GM19240 (cell line): ENCODE measurements around the genes TPSD1, BAIAP3 and MEIOB.

DNA sequence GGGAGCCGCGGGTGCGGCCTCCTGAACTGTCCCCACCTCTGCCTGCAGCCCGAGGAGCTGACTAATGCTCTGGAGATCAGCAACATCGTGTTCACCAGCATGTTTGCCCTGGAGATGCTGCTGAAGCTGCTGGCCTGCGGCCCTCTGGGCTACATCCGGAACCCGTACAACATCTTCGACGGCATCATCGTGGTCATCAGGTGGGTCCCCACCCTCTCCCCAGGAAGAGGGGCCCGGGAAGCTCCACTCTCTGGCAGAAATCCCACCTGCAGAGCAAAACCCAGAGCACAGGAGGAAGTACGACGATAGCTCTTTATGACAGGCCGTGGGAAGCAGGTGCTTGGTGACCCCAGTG lies 20.0 kb downstream of the TPSG1 start:
- RRBS: 63% methylated on average over 6 of the region's 15 CpGs

GRCh38 chr16:1210794-1211270 lies 14.2 kb downstream of the TPSG1 start:
- RRBS: 88% methylated on average over 3 of the region's 25 CpGs

DNA sequence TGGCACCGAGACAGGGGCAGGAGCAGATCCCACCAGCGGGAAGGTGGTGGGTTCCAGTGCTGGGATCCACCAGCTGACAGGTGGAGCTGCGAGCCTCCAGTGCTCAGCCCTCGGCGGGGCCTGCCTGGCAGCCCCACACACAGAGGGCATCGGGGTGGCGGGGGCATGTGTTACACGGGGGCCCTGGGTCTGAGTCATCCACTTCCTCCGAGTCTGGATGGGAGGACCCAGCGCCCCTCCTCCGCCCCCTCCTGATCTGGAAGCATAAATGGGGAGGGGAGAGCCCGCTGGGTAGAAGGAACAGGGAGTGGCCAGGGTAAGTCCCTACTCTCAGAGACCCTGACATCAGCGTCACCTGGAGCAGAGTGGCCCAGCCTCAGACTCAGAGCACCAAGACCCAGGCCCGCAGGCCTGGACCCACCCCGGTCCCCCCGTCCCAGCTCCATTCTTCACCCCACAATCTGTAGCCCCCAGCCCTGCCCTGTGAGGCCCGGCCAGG lies at the start of gene TPSD1:
Gene TPSD1, plus strand, starts transcription at position 294 of the 499 bp plus-strand sequence.
- RRBS: no CpG with 5 or more reads among the region's 17 CpGs

- RRBS: 100% methylated on average over 2 of the region's 21 CpGs
Observed at GRCh38 chr16:1315069-1315435, 5.6 kb downstream of the UBE2I start.

DNA sequence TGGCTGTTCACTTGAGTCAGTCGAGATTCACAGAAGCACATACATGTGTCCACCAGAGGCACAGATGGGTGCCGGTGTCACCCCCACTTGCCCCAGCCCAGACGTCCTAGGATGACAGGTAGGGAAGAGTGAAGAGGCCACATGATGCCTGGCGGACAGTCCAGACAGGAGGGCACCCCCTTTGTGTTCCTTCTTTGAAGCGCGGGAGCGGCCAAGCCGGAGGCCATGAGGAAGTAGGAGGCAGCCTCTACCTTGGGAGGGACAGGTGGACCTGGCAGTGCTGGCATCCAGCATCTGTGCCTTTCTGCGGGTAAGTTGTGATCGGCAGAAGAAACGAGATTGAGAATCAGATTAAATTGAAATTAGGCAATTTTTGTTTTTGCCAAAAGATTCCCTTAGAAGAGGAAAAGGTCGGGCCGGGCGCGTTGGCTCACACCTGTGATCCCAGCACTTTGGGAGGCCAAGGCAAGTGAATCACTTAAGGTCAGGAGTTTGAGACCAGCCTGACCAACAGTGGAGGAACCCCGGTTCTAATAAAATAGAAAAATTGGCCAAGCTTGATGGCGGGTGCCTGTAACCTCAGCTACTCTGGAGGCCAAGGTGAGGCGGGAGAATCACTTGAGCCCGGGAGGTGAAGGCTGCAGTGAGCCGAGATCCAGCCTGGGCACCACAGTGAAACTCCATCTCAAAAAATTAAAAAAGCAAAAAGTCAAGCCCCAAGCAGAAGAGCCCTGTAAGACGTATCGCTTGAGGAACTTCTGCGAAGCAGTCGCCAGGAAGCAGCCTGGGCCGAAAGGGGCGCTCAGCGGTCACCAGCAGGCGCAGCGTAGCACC lies 9.1 kb downstream of the UBE2I start:
- RRBS: 95% methylated on average over 1 of the region's 29 CpGs

DNA sequence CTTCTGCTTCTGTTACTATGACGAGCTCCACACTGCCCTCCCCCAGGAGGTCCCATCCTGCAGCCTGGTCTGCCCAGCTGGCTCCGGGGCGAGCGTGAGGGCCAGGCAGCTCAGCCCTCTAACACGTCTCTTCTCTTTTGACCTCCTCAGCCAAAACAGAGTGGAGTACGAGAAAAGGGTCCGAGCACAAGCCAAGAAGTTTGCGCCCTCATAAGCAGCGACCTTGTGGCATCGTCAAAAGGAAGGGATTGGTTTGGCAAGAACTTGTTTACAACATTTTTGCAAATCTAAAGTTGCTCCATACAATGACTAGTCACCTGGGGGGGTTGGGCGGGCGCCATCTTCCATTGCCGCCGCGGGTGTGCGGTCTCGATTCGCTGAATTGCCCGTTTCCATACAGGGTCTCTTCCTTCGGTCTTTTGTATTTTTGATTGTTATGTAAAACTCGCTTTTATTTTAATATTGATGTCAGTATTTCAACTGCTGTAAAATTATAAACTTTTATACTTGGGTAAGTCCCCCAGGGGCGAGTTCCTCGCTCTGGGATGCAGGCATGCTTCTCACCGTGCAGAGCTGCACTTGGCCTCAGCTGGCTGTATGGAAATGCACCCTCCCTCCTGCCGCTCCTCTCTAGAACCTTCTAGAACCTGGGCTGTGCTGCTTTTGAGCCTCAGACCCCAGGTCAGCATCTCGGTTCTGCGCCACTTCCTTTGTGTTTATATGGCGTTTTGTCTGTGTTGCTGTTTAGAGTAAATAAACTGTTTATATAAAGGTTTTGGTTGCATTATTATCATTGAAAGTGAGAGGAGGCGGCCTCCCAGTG lies 8.7 kb upstream of the BAIAP3 start:
- RRBS: 67% methylated on average over 2 of the region's 29 CpGs

DNA sequence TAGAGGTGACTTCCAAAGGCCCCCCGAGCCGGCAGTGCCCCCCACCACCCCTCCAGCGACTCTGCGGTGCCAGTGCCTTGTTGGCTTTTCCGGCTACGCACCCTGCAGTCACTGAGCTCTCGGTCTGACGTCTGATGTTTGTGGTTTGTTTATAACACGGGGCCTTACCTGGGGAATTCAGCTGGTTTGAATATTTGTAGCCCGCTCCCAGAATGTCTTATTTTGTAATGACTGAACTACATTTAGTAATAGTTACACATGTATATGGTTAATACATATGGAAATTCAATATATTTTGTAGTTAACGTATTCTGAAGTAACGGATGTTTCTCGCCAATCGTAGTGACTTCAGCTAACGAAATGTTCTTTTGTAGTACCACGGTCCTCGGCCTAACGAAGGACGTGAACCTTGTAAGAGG lies 7.0 kb upstream of the BAIAP3 start:
- RRBS: 65% methylated on average over 4 of the region's 19 CpGs

- RRBS: 2% methylated on average over 13 of the region's 46 CpGs
Observed at GRCh38 chr16:1333398-1333755, at the start of gene BAIAP3. Gene BAIAP3 (plus strand): TSS chr16:1333645.

DNA sequence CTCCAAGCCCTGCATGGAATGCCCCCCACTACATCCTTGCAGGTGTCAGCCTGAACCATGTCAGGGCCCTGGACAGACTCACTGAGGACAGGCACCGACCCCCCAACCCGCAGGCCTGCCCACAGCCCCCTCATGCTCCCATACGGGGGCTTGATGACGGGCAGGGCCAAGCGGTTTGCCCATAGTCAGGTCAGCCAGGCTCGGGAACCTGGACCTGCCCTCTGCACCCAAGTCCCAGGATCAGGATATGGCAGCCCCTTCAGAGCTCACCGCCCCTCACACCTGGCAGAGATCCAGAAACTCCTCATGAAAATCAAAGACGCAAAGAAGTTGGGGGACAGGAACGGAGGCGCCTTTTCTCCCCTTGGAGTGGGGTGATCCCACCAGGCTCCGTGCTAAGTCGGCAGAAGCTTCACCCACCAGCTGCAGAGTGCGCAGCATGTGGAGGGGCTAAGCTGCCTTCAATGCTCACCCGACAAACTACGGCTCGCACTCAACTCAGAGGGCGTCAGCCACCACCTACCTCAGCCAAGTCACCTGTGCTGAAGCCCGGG lies 26.5 kb downstream of the GNPTG start:
- RRBS: 92% methylated on average over 1 of the region's 18 CpGs

DNA sequence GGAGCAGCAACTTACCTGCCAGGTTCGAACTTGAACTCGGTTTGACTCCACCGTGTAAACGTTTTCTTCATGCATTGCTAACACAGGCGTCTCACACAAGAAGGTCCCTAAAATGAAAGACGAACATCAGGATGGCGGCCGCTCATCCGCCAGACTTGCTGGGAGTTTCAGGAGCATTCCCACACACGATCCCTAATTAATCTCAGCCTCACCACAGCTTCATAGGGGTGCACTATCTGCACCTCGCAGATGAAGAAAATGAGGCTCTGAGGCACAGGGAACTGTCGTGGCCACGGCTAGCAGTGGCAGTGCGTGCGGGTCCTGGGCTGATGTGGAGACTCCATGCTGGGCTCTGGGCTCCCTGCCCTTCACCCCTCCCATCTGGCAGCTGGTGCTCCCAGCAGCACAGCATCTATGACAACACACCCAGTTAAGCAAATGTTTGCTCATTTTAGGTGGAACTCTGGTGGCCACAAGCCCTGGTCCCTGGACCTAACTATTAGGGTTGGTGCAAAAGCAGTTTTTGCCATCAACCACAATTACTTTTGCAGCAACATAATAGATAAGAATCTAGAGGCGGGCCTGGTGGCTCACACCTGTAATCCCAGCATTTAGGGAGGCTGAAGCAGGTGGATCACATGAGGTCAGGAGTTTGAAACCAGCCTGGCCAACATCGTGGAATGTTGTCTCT lies 31.0 kb downstream of the IFT140 start:
- RRBS: no CpG with 5 or more reads among the region's 17 CpGs

GRCh38 chr16:1591974-1592869 lies 19.6 kb downstream of the IFT140 start:
- RRBS: 80% methylated on average over 4 of the region's 30 CpGs

DNA sequence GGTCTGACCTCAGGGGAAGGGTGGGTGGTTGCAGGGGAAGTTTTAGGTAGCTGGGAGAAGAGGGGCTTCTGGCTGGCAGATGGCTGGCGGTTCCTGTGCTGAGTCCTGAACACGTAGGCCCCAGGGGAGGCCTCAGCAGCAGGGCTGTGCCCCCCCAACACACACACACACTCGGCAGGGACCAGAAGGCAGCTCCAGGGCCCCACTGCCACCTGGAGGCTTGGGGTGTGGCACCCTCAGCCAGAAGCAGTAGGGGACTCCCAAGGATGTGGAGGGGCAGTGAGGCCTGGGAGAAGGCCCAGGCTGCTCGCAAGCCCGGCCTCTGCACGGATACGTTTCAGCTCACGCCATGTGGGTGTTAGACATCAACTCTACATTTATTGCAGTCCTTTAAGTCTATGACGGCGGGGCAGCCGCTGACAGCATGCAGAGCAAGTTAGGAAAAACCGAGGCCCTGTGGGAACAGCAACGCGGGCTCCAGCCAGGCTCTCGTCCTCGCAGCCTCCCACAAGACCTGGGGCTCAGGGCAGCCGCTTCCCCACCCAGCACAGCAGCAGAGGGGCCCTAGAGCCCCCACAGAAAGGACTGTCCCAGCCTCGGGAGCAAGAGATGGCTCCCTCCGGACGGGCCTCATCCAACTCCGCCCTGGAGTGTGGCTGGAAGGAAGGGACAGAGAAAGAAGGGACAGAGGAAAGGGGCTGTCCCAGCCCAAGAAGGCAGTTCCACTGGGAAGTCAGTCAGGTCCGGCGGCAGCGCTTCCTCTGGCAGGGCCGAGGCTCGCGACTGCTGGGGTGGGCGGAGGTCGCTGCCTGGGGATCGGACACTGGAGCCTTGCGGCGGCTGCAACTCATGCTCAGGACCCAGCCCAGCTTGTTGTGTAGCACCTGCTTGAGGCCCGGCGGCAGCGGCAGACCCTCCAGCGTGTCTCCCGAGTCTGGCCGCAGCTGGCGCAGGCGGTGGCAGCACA lies 3.7 kb upstream of the MRPS34 start:
- RRBS: no CpG with 5 or more reads among the region's 40 CpGs

DNA sequence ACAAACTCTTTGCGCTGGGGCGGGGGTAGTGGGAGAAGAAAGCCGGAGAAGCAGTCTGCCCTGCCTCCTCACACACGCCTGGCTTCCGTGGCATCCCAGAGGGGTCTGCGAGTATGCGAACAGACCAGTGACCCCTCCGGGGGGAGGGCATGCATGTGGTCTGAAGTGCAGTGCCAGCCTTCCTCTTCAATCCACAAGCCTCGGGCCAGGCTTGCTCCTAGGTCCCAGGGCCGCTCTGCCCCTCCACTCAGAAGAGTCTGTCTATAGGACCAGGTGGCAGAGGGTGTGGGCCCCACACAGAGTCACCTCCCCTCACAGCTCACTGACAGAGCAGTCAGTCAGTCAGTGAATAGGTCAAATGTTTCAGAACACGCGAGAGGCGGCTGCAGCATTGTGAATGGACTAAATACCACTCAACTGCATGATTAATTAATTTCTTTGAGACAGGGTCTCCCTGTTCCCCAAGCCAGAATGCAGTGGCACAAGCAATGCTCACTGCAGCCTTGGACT lies 14.2 kb upstream of the IGFALS start:
- RRBS: 96% methylated on average over 5 of the region's 13 CpGs

- RRBS: no CpG with 5 or more reads among the region's 11 CpGs
Observed at GRCh38 chr16:1825801-1826015, 917 bp downstream of the HAGH start.

DNA sequence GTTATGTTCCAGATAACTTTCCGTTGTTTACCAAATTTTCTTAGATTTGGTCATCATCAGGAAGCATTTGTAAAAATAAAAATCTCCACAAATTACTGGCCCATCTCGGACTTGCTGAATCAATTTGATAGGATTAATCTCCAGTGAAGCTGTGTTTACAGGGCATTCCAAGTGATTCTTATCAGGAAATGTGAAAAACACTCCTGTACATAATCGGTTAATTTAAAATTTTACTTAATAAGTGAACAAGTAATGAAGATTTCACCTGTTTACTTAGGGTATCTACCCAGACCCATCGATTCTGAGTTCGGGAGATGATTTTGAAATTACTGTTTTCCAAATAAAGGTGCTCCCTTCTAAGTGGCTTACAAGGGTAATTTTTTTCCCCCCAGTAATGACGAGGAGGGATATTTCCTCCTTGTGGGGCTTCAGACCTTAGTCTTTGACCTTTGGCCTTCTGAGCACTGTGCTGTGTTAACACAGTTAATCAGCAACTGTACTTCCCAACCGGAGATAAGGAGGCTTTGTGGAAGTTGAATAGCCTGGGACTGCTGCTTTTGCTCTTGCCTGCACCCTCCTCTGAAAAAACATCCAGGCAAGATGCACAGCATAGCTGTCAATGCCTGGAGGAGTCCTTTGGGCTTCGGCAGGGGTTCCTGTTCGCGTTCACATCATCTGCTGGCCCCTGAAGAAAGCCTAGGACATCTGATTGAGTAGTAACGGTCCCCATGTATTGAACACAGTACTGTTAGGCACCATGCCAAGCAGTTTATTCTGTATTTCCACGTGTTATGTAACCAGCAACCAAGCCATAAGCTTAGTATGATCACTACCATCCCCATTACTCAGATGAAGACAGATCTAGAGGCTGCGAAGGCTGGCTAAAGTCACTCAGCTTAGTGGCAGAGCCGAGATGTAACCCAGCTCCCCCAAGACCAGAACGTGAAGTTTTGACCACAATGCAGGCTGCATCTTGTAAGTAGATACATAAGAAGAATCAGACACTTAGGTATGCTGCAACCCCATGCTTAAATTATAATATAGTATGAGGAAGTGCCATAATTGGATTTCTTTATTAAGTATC lies 1.9 kb downstream of the FAHD1 start:
- RRBS: no CpG with 5 or more reads among the region's 15 CpGs

DNA sequence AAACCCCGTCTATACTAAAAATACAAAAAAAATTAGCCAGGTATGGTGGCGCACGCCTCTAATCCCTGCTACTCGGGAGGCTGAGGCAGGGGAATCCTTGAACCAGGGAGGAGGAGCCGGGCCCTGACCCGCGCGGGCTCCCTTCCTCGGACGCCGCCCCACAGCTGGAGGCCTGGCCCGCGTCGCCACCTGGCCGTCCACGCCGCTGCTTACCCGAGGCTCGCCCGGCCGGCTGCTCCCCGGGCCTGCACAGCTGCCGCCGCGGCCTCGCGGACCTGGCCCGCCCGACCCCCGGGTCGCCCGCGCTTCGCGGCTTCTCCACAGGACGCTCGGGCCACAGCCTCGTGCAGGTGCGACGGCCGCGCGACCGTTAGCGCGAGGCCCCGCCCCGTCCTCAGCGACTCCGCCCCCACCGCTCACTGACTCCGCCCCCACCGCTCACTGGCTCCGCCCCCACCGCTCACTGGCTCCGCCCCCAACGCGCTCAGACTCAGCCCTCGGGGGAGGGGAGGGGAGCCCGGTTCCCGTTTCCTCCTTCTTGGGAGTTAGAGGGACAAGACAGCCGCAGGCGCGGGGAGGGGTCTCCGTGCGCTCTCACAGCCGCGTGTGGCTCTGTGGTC lies at the start of gene MEIOB:
Gene MEIOB, minus strand, starts transcription at position 385 of the 620 bp plus-strand sequence.
- RRBS: 50% methylated on average over 9 of the region's 68 CpGs

GRCh38 chr16:1923387-1924155 lies 5.4 kb upstream of the HS3ST6 start:
- RRBS: no CpG with 5 or more reads among the region's 25 CpGs

- RRBS: 0% methylated on average over 2 of the region's 18 CpGs
Observed at GRCh38 chr16:2003965-2004224, 14.1 kb downstream of the SYNGR3 start.

DNA sequence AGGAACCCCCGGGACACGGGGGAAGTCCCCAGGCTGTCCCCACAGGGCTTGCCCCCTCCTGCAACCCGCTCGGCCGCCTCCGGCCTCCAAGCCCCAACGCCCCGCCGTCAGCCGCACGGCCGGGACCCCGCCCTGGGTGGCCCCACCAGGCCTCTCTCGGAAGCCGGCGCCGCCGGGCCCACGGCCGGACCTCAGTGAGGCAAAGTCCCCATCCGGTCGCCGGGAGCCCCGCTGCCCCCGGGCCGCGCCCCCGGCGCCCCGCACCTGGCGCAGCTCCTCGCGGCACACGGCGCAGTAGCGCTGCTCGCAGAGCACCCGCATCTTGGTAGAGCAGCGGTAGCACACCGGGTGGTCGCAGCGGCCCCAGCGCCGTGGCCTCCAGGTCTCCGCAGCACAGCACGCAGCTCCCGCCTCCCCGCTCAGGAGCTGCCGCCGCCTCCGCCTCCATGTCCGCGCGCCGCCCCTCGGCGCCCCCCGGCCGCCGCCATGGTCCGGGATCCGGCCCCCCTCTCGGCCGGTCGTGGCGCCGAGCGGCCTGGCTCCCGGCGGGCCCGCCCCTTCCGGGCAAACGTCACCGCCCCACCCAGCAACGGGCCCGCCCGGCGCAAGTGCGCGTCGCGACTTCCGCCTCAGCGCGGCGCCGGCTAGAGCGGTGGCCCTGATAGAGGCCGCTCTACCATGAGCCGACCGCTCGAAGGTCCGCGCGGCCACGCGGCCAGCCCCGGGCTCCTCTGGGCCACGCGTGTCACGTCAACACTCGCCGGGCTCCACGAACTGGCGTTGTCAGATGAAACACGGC lies 10.1 kb upstream of the NPW start:
- RRBS: 2% methylated on average over 55 of the region's 106 CpGs

DNA sequence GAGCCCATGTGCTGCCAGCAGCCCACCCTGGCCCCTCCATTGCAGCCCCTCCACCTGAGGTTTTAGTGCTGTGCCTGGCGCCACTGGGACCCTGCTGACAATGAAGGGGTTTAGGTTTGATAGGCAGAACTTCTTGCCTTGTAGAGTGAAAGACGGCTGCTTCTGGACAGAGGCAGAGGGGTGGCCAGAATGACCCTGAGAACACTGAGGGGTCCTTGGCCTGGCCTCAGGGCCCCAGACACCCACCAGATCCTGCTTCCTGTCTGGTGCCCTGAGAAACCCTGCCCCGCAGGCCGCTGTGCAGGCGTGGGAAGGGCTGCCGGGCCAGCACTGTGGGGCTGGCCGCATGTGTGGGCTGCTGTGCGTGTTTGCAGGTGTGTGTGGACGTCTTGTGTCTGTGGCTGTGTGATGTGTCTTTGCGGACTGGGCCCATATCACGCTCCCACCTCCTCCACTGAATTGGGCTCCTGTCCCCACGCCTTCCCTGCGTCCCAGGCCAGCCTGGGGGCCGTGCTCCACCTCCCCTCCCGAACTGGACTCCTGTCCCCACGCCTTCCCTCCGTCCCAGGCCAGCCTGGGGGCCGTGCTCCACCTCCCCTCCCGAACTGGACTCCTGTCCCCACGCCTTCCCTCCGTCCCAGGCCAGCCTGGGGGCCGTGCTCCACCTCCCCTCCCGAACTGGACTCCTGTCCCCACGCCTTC lies 7.3 kb downstream of the NHERF2 start:
- RRBS: no CpG with 5 or more reads among the region's 24 CpGs